Thoracic aorta (tissue), 1 donor: ENCODE results near the genes ABCA4 and SLC44A3.

DNA sequence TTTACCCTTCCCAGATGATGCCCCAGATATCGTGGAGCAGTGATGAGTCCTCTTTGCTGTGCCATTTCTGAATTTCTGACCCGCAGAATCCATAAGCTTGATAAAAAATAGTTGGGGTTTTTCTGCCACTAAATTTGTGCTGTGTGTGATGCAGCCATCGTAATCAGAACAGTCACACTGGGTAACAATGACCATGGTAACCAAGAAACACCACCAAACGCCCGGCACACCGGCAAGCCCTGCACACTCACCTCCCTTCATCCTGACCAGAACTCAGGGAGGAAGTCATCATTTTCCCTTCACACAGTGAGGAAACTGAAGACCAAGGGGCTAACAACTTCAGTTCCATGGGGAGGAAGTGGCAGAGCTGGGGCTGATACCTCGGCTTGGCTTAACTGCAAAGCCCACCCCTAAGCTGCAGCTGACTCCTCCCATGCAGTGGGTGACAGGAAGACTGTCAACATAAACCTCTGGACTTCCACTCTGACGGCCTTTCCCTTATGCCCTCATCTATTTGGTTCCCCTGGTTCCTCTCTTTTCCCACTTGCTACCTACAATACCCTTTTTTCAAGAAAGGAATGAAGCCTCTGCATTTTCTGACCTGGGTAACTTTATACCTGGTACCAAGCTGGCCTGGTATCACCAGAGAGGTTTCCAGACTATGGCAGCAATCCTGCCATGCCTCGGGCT is 69.4 kb upstream of the BCAR3 start:
- RAMPAGE, long total RNA = no peak

- RAMPAGE, long total RNA = no peak
Observed at GRCh38 chr1:93845932-93846940, 32.8 kb downstream of the DNTTIP2 start.

- RAMPAGE, long total RNA = no peak
Observed at GRCh38 chr1:93906939-93907254, 2.3 kb downstream of the GCLM start.

DNA sequence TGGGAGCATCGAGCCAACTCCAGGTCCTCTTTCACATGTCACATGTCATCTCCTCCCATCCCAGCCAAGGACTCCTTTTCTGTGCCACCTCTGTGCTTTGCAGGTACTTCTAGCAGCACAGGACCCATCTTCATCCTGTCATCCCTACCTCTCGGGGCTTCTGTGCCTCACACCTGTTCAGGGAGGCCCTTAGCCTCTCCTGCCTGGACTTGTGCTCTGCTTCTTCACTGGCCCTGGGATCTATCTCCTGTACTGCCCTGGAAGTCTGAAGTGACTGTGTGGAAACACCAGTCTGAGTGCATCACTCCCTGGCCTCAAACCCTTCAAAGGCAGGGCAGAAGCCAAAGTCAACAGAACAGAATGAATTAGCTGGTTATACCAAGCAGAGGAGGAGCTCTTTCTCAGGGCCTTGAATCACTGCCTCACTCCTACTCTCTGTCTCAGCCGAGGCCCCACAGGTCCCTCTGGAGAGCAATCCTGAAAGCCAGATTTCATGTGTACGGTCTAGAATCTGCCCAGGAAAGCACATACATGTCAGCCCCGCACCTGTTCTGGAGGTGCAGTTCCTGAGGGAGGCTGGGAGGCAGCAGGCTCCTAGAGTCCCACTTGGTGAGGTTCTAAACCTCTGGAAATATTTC is 98.5 kb downstream of the ABCA4 start:
- RAMPAGE, long total RNA = no peak

DNA sequence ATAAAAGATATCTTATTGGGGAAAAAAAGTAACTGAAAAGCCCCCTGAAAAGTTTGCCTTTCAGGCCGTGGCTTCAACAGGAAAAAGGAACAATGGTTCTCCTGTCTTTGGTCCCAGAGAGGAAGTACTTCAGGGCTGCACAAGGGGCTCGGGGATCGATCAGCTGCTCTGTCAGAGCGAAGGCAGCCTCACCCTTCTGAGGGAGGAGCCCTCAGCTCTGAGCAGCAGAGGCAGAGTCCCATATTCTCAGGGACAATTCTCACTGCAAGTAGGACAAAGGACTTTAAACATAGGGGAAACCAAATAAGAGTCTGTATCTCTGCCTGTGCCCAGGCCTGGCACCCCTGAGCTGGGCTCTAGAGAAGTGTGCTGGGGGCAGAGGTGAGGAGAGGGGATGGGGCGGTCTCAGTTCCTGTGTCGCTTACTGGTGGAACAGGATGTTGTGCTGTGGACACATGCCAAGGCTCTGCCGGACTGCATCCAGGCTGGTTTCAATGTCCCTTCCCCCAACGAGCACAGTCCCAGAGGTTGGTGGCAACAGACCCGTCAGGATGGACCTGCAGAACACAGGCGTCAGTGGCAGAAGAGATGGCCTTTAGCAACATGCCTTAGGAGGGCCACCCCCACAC is 76.6 kb downstream of the ABCA4 start:
- RAMPAGE, long total RNA = no peak

GRCh38 chr1:94061932-94062572 is 58.9 kb downstream of the ABCA4 start:
- RAMPAGE, long total RNA = no peak

DNA sequence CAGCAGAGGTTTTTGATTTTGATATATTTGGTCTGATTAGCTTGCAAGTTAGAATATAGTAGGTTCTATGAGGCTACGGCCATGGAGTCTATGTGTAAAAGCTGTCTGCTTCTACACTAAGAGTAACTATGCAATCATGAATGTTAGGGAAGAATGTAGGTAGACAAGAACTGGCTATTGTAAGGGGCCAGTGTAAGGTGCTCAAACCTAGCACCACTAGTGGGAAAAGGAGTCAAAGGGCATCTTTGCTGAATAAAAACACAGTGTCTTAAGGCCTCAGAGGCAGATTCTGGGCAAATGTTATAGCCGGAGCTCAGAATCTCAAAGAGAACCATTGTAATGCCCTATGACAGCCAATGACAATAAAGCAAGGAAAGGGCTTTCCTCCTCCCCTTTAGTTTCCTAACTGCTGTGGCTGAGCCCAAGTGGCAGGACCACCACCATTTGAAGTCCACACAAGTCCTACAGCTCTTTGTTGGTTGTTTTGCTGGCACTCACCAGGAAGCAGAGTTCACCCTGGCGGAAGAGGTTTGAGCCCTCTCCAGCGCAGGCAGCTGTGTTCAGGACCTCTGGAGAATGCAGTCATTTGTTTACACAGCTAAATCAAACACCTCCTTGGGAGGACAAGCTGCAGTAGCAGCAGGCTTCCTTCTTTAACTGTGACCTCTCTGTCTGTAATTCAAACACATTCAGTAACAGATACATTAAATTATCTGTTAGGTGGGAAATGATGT is 52.2 kb downstream of the ABCA4 start:
- RAMPAGE, long total RNA = no peak

DNA sequence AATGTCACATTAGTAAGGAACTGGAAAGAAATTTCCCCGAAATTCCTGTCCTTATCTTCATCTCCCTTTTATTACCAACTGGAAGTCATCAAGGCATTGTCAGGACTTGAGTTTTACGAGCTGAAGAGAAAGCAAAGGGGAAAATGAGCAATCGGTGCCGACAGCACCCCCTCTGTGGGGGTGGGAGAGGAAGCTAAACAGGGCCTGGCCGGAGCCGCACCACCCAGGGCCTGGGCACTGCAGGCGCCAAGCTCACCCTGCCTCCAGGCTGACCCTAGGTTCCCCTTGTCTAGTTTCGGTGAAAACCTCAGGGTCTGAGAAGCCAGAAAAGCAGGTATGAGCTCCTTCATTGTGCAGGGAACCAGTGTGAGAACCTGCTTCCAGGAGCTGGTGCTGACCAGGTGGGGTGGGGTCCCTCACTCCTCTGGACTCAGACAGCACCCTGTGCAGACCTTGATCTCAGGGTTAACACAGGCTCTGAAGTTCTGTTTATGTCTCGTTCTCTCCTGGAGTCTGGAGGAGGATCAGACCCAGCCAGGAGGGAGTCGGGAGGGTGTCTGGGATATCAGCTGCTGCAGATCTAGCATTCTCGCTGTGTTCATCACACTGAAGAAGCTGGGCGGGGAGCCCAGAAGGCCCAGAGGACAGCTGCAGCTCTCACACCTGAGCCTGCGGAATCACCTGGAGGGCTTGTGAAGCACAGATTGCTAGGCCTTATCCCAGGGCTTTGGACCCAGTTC is 19.6 kb downstream of the ABCA4 start:
- RAMPAGE, long total RNA = no peak

DNA sequence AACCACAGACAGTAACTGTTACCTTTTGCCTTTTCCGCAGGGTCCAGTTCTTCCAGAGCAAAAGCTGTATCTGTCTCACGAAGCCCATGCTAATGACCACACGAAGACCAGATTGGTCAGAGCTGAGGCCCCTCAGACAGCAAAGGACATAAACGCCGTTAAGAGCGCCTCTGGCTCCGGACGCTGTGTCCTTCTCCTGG is at the start of gene ABCA4:
ABCA4 (minus strand) TSS at position 191 of the 200 bp plus-strand sequence.
- RAMPAGE, long total RNA = no peak

DNA sequence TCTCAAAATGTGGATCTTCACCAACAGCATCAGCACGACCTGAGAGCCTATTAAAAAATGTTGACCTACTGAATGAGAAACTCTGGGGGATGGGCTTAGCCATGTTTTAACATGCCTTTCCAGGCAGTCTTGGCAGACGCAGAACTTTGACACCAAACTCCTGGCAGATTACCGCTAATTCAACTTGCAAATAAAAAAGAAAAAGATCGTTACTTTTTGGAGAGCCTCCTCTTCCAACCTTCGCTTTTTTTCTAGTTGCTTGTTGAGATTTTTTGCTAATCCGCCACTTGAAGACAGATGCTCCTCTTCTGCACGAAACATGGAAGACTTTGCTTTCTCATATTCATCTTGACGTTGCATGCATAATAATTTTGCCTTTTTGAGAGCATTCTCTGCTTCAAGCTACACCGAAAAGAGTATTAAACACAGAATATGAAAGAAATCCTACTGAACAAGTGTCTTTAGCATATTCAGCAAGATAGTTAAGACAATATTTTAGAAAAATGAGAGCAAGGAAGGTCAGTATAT is 35.0 kb downstream of the ARHGAP29 start:
- RAMPAGE, long total RNA = start-site peak on the minus strand centred at position 288 of the sequence, 154 bp wide, 19 reads

DNA sequence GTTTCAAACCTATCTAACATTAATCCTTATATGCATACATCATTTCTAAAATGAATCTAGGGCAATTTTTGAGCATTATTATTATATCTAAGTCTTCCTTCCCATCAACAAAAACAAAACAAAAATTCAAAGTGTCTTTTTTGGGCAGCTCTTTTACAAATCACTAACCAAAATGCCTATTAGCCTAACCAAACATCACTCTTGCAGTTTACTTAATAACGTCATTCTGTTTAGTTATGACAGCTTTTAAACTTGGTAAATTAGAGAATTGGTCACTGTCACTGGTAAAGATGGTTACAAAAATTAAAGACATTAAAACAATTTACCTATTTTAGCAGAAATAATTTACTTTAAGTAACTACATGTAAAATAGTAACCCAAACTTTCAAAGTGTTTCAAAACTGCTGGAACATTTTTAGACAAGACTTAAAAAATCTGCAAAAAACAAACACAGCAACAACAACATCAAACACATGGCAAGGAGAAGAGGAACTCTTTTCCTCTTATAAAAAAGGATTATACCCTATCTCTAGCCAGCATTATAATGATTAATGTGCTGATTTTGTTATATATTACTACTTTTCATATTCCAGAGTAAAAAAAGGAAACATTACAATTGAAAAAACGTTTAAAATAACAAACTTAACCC is 2.7 kb downstream of the ARHGAP29 start:
- RAMPAGE, long total RNA = no peak

DNA sequence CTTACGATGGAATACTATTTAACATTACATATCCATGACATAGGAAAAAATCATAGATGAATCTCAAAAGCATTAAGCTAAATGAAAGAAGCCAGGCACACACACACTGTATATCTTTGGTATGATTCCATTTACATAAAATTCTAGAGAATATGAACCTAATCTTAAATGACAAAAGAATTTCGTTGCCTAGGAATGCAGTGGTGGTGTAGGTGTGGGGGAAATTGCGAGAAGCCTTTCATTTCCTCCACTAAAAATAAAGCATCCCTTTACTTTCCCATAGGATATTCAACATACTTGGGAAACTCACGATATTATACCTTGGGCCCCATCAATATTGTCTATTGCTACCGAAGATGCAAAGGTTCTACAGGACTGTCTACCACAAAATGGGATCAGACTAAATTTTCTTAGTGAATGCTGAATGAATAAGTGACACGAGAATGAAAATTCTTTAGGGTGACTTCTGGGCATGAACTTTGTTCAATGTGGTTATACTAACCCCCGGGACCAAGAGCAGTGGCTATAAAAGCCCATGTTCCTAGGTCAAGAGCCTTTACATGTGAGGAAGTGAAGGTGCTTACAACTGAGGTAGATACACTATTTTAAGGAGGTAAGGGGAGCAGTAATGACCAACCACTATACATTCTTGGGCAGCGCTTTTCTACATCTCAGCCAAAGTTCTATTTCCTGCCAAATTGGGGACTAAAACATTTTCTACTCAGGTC is 8.1 kb upstream of the ARHGAP29 start:
- RAMPAGE, long total RNA = no peak

GRCh38 chr1:94299624-94299930 is 62.2 kb upstream of the ARHGAP29 start:
- RAMPAGE, long total RNA = no peak

GRCh38 chr1:94327055-94327625 is 89.8 kb upstream of the ARHGAP29 start:
- RAMPAGE, long total RNA = no peak

DNA sequence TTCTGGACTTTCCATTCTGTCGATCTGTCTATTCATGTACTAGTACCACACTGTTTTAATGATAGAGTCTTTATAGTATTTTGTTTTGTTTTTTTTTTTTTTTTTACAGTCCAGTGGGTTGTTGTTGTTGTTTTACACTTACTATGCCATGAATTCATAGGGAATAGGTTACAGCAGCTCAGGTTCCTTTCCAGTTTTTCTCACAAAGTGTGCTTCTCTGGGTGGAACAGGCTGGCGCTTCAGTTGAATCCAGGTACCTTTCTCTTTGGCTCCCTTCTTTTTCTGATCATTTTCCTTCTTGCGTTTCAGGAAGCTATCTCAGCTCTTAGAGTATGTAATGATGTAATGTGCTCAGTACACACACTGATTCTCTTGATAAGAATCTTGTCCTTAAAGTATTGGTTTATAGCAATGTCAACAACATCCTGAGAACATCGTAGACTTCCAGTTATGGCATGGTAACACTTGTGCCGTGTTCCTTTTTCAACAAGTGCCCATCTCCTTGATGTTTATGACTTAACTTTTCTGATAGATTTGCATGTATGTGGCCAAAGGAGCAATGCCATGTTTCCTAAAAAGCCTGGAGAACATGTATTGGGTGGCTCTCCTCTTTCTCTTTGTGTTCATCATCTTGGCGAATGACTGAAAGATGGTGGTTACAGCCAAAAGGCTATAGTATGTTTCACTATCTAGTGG is 11.8 kb upstream of the ABCD3 start:
- RAMPAGE, long total RNA = no peak

DNA sequence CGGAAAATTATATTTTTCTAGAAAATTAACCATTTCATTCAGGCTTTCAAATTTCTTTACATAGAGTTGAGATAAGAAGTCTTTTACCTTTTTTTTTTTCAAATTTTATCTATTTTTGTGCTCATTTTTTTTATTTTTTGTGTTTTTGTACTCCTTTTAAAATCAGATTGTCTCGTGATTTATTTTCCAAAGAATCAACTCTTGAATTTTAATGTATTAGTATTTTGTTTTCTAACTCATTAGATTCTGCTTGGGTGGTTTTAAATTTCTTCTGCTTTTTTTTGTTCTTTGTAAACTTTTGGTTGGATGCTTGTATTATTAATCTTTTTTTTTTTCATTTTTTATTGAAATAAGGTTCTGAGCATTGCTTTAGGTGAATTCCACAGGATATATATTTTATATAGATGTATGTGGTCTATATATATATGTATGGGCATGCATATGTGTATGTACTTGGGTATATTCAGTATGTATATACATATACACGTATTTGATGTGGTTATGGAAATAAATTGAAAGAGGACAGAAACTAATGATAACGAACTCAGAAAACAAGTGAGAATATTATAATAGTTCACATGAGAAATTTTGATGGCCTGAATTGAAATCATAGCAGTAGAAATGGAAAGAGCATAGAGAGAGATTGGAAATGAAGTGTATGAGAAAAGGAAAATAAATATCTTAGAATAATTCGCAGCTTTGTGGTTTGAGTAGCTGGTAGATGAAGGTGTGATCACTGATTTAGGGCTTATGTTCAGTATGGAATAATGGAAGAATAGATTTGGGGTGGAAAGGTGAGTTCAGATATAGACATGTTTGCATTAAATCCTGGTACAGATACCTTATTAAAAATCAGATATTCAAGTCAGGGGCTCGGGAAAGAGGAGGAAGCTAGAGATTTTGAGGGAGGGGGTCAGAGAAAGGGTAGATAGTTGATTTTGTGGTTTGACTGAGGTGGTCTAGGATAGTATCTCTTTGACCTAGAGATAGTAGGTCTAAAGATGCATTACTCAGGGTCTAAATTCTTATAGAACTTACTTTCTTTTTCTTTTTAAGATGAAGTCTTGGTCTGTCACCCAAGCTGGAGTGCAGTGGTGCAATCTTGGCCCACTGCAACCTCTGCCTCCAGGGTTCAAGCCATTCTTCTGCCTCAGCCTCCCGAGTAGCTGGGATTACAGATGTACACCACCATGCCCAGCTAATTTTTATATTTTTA is 35.8 kb downstream of the ABCD3 start:
- RAMPAGE, long total RNA = start-site peak on the plus strand centred at position 480 of the sequence, 227 bp wide, 6 reads

GRCh38 chr1:94676784-94677080 is 135.2 kb upstream of the F3 start:
- RAMPAGE, long total RNA = no peak

DNA sequence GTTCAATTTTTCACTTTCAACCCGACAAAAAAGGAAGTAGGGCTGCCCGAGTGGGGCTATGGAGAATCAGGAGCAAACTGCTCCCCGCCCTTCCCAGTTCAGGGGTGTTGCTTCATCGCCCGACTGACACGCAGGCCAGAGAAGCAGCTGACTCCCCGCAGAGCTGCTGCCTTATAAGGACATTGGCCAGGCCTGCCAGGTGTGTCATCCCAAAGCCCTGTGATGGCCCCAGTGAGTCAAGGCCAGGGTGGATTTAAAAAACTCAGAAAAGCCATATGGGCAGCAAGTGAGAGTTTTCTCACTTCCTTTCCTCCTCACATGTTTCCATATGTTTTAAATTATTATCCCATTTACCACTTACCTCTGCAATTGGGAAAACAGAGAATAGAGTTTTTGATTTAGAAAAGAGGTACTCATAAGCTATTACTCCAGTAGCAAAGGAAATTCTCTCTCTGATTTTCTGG is 106.4 kb upstream of the SLC44A3 start:
- RAMPAGE, long total RNA = no peak

DNA sequence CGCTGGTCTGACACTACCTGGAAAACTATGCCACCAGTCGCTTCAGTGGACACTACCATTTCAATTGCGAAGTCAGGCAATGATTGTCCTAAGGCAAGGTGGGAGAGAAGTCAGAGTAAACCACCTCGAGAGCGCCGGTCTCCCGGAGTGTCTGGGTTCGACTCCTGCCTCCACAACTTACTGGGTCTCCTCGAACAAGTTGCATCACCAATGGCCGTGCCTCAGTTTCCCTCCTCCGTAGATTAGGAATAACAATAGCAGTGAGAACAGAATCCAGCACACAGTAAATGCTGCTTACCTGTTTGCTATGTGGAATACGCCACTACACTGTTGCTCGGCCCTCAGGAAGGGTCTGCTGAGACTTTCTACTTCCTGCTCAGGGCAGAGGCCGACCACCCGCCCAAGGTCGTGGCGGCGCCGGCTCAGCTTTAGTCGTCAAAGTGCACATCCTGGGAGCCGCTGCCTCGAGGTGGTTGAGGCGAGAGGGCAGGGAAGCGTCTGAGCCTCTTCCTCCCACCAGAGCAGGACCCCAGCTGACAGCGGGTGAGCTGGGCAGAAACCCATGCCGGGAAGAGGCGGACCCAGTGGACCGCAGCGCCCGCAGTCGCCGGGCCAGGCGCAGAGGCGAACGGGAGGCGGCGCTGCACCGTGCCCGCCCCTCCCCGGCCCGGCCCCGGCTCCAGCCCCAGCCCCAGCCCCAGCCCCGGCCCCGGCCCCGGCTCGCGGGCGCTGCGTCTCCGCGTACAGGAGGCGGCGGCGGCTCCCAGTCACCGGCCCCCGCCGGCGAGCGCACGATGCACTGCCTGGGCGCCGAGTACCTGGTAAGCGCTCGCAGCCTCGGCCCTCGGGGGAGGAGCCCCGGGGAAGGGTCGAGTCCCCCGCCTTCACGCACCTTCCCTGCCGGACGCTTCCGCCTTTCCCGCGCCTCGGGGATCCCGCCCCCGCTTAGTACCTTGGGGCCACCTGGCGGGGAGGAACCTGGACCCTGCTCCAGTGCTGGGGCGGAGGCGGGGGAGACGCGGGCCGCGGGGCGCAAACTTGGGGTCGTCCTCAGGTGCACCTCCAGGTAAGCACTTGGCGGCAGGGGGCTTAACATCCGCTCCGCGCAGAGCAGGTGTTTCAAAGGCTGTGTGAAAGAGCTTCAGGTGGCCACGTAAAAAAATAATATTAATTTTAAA is at the start of gene SLC44A3:
SLC44A3 (plus strand) TSS at position 700 of the 1,178 bp plus-strand sequence.
- RAMPAGE, long total RNA = start-site peak on the minus strand centred at position 562 of the sequence, 125 bp wide, 32 reads

DNA sequence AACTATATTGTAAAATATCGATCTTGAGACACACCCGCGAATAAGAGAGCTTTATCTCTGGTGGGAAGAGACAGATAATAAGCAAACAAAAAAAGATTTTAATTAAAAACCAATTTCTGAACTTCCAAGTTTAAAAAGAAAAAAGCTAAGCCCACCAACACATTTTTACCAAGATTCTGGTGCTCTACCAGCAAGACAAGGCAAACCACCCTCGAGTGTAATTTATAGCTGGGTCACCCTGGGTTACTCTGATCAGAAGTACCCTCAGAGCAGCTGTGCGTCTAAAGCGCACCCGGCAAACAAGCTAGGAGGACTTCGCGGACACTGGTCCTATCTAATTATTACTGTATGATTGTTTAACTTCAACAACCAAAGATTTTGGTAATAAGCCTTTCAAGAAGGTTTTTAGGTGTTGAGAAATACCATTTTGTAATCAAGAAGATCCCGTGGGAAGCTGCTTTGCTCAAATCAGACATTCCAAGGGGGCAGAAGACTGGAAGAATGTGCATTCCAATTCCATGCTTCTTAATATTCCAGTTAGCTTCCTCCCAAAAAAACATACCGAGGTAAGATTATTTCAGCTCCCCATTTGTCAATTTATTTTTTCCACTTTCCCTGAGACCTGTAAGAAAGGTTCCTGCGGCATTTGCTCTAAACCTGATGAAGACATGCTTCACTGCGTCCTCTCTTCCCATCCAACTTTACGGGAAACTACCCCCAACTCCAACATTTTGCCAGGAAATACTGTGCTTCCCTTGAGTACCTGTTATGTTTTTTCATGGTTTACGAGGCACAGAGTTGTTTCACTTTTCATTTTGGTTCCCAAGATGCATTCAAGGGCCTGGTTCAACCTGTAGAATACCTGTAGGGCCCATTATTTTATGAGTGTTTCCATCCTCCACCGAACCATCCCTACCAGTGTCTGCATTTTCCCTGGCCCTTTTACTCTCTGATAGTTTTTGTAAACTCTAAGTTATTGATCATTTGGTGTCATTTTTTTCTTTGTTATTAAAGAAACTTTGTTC is 4.2 kb downstream of the CNN3 start:
- RAMPAGE, long total RNA = no peak